ENCODE data around the gene ARHGEF12.

- RRBS, 2 experiments = 1 to 5% methylated on average over 72 to 76 of the region's 109 CpGs
Measured at GRCh38 chr11:120335445-120336617, at the start of gene ARHGEF12. TSS of gene ARHGEF12 (plus strand) at chr11:120336413.

GRCh38 chr11:120427997-120428467, 83.5 kb upstream of the GRIK4 start:
- RRBS, 2 experiments = no CpG with 5 or more reads among the region's 6 CpGs

DNA sequence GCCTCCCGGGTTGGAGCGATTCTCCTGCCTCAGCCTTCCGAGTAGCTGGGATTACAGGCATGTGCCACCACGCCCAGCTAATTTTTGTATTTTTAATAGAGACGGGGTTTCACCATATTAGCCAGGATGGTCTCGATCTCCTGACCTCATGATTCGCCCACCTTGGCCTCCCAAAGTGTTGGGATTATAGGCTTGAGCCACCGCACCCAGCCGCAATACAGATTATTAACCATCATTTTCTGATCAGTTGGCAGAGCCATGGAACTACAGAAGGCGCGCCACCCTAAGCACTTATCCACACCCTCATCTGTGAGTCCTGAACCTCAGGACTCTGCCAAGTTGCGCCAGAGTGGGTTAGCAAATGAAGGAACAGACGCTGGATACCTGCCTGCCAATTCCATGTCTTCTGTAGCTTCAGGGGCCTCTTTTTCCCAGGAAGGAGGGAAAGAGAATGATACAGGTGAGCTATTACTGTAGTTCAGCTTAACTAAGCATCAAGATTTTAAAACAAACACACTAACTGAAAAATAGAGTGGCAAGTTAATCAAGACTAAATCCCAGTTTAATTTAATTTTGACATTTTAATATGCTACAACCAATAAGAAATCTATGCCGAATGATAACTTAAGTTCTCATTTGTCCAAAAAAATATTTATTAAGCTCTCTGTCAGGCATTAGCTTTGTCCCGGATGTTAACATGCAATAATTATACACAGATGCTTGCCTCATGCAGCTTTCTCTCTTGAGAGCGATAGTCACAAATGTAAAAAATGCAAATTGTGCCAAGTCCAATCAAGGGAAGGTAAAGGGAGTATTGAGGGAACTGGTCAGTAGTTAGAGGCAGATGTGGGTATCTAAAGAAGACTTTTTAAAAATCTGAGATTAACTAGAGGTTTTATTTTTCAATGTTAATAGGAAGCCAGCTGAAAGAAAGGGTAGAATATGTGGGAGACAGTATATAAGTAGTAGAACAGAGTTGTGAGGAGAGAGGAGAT, 60.0 kb upstream of the GRIK4 start:
- RRBS, 2 experiments = no CpG with 5 or more reads among the region's 16 CpGs

GRCh38 chr11:120512753-120513326, 1.3 kb downstream of the GRIK4 start:
- RRBS, 2 experiments = 84 to 86% methylated on average over 7 of the region's 15 CpGs

GRCh38 chr11:120829287-120829577, 194.7 kb upstream of the TBCEL start:
- RRBS, 2 experiments = no CpG with 5 or more reads among the region's 5 CpGs

GRCh38 chr11:121034919-121035299, 11.0 kb downstream of the TBCEL start:
- RRBS, 2 experiments = no CpG with 5 or more reads among the region's 2 CpGs

DNA sequence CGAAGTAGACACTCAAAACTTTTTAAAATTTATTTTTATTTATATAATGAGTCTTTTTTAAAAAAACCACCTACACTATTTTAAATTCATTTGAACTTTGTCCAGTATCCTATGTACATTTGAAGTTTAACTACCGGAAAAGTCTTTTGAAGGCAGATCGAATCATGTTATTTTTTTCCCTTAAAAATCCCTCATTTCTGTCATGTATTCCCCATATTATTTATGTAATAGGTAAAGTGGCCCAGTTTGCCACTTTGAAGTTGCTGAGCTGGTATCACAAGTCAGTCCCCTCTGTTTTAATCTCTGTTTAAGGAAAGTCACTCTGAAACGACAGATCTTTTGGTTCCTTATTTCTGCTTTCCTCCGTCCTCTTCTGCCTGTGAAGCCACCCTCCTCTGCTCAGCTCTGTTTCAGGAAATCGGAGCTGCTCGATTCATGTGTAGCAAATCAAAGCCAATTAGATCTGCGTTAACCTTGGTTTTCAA, 810 bp upstream of the SC5D start:
- RRBS, 2 experiments = 45 to 55% methylated on average over 2 of the region's 8 CpGs

DNA sequence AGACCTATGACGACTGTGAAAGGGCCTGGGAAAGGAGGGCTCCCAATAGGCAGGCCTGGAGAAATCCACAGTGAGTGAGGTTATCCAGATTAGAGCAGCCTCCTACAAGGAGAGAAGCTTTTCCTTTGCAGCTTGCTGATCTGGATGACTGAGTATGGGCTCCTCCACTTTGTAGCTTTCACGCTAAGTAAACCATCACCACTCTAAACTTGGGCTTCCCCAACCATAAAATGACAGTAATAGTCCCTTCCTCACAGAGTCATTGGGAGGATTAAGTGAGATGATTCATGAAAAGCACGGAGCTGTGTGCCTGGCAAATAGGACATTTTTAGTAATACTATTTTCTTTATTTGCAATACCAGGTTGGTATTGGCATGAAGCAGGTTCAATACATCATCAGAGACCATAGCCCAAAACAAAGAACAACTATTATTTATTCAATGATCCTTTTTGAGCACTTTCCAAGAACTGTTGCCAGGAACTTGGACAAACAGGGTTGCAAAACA, 65.2 kb downstream of the SC5D start:
- RRBS, 2 experiments = no CpG with 5 or more reads among the region's 3 CpGs

DNA sequence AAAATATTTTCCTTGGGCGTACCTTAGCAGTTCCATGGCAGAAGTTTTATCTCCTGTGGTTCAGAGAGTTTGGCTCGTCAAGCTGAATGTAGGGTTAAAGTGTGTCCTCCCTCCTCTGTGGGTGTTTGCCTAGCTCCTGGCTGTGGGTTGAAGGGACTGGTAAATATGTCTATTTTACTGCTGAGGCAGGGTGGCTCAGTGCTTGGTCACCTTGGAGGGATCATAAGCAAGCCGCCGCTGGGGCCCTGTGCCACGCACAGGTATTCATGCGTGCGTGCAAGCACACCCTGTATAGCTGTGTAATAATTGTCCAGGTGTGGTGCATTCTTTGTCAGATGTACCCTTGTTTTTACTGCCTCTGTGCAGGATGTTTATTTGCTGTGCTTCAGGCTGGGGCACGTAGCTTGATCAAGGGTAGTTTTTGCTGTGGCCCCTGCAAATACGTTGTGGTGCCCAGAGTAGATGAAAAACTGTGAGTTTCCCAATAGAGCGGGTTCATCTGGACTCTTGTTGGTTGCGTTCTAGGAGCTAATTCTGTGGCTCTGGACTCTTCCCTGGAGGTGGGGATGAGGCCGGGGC, 768 bp upstream of the SORL1 start:
- RRBS, 2 experiments = no CpG with 5 or more reads among the region's 12 CpGs

DNA sequence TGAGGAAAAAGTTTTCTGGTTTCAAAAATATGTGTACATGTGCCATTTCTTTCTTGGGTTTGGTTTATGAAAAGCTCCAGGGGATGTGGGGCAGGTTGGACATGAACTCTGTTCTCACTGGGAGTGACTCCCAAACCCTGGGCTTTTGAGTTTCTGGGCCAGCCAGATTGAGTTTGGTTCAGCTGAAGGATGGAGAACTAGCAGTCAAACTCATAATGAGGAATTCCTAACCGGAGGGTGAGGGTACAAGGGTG, 2.2 kb downstream of the SORL1 start:
- RRBS, 2 experiments = no CpG with 5 or more reads among the region's 1 CpG

GRCh38 chr11:121478702-121479313, 26.7 kb downstream of the SORL1 start:
- RRBS, 2 experiments = no CpG with 5 or more reads among the region's 26 CpGs

DNA sequence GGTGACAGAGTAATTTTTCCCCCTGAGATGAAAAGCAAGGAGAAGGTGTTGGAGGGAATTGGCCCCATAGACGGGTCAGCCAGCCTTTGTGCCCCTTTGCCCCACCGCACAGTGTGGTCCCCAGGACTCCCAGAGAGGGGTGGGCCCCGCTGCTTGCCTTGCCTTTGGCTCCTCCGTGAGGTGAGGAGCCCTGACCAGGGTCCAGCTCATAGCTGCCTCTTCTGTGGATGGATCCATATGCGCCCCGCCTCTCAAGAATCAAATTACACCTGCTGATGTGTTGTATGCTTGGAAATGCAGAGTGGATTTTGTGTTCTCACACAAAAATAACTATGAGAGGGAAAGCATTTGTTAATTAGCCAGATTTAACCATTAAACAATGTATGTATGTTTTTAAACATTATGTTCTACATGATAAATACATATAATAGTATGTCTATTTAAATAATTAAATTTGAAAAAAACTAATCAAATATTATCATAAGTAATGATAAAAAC, 27.8 kb downstream of the SORL1 start:
- RRBS, 2 experiments = no CpG with 5 or more reads among the region's 6 CpGs

DNA sequence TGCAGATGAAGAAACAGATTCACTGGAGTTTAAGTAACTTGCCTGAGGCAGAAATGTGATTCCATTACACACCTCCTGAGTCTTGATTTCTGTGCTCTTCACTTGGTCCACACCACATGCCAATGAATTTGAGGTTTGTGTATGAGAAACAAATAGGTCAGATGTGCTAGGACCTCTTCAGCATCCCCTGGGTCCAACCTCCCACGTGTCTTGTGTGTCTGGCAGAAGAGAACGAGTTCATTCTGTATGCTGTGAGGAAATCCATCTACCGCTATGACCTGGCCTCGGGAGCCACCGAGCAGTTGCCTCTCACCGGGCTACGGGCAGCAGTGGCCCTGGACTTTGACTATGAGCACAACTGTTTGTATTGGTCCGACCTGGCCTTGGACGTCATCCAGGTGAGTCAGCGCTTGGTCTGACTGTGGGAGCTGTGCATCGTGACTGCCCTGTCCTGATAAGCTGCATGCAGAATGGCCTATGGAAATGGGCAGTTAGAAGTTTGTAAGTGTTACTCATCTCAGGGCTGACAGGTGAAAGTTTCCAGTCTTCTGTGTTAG, 101.7 kb downstream of the SORL1 start:
- RRBS, 2 experiments = no CpG with 5 or more reads among the region's 11 CpGs

- RRBS, 2 experiments = no CpG with 5 or more reads among the region's 11 CpGs
Measured at GRCh38 chr11:121589768-121590988, 138.1 kb downstream of the SORL1 start.

GRCh38 chr11:121595403-121596089, 143.4 kb downstream of the SORL1 start:
- RRBS, 2 experiments = no CpG with 5 or more reads among the region's 23 CpGs

GRCh38 chr11:121634482-121635085, 182.5 kb downstream of the SORL1 start:
- RRBS, 2 experiments = no CpG with 5 or more reads among the region's 4 CpGs

DNA sequence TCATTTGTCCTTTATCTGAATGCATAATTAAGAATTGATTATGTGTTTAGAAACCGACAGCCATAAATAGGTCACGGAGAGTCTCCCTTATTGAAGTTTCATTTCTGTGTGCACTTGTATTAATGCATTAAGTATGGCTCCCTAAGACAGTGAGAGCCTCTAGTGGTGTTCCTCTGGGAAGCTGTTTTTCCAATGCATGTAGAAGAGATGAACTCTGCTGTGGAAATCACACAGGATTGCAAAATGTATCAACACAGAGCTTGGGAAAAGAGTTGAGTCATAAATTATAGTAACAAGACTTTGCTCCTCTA, 209.6 kb downstream of the SORL1 start:
- RRBS, 2 experiments = no CpG with 5 or more reads among the region's 2 CpGs

DNA sequence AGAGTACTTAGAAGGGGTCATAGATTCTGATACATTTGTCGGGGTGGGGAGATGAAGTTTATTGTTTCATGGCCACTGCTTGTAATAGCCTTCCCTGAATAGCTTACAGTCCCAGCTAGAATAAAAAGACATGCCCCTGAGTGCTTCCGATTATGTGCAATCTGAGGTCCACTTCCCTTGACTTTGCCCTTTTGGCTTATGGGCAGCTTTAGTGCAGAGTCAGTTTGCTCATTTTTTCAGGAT, 184.2 kb downstream of the BLID start:
- RRBS, 2 experiments = no CpG with 5 or more reads among the region's 2 CpGs

DNA sequence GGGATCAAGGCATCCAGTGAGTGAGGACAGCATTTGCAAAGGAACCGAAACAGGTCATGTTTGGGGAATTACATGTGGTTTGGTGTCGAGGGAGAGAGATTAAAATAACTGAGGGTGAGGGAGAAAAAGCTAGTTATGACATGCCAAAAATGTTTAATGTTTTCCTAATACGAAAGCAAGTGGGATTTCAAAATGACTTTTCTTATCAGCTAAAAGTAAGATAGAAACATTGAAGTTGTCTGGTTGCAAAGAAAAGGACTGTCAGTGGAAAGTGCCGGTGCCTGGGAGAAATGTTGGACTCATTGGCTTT, 157.0 kb downstream of the BLID start:
- RRBS, 2 experiments = no CpG with 5 or more reads among the region's 4 CpGs

DNA sequence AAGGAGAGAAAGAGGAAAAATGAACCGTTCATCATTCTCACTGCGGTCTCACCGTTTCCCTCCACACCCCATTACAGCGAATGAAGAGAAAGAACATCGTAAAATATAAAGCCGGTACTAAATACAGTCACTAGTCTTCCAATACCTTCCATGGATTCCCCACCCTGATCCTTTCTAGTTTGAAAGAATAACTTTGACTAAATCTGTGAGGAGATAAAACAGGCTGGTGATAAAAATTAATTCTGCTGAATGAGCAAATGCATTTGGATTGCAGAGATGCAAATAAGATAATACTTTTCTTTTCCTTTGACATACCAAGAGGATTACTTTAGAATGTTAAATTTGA, 19.4 kb downstream of the BLID start:
- RRBS, 2 experiments = no CpG with 5 or more reads among the region's 6 CpGs